Measurements from ENCODE around the genes SLC4A9, APBB3, PCDHA6, PCDHAC1 and PCDHGB5.

DNA sequence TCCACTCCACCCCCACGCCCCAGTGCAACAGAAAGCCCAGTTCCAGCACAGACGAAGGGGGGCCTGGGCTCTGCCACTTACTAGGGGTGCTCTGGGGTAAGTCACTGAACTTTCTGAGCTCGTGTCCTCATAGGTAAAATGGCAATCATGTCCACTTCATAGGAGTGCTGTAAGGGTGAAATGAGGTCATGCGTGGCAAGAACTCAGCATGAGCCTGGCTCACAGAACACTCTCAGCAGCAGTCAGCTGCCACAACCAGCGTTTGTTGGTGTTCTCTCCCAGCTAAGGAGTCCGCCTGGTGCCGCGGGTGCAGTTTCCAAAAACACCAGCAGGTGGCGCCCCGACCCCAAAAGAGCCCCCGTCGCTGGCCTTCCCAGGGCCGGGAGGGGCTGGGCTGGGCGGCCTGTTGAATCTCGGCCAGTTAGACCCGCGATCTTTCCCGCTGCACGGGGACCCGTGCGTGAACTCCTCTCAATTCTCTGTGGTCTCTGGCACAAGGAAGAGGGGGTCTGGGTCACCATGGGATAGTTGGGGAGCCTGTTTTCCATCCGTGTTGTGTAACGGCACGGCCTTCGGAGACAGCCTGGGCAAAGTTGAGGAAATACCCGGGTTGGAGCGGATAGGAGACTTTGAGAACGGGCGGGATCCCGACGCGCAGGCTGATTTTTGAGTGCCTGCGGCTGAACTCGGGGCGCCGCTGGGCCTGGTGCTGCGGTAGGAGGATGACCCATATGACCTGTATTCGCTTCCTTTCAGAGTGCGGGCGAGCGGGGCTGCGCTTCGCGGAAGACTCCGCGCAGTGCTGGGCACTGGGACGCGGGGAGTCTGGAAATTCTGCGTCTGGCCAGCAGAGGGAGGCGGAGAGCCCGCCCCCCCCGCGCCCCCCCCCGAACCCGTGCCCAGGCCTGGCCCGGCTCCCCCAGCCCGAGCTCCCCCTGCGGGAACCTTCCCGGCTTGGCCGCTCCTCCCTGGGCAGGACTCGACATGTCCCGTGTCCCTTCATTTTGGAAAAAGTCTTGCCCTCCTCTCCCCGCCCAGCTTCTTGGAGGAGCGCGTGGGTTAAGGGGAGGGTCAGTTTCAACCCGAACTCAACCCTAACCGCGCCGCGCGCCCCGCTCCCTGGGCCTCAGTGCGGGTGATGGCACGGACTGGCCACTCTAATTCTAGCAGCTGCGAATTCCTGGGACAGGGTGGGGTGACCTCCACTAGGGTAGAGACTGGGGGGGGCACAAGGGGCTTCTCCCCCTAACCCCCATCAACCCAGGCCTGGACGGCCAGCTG lies 7.9 kb upstream of the PSD2 start:
- PRO-cap: bidirectional peak, plus-strand start at position 1,122 of the sequence, minus-strand start at position 827 of the sequence

GRCh38 chr5:140039608-140040096 lies 3.4 kb downstream of the NRG2 start:
- PRO-cap: no peak

DNA sequence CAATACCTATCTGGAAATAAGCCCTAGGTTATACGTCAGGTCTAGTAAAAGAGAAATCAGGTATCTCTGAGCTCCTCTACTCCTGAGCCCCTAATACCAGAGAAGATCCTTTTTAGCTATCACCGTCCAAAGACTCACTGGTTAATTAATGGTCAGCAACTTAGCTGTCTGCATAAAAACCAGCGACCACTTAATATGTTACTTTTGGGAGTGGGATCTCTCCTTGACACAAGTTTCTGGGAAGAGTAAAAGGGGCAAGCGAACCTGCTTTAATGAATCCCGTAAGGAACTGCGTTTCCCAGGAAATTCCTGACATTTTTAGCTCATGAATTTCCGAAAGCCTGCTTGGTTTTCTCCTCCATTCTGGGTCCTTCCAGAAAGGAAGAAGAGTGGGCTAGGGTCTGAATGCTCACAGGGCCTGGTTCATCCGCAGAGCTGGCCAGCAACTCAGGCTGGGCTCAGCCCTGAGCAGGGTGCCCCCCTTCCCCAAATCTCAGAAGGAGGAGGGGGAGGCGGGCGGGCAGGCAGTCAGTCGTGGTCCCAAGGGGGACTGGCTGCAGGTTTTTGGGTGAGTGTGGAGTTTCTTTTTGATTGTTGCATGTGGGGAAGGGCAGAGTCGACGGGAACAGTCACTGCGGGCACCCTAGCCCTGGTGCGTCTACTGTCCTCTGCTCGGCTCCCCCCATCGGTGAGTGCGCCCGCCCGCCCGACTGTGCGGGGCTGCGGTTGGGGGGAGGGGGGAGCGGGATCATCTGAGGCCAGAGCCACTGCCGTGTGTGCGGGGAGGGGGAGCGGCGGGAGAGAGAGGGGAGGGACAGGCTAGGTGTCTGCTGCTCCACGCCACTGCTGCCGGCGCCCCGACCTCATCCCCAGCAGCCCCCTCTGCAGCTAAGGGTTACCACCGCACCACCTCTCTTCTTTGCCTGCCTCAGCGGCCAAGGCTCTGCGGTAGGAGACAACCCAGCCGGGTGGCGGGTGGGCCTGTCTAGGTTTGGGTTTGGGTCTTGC lies 1.1 kb upstream of the PURA start:
- PRO-cap: bidirectional peak, plus-strand start at position 376 of the sequence, minus-strand start at position 311 of the sequence; unidirectional peak, plus-strand start at position 797 of the sequence

GRCh38 chr5:140174412-140174845 lies 559 bp upstream of the CYSTM1 start:
- PRO-cap: no peak

DNA sequence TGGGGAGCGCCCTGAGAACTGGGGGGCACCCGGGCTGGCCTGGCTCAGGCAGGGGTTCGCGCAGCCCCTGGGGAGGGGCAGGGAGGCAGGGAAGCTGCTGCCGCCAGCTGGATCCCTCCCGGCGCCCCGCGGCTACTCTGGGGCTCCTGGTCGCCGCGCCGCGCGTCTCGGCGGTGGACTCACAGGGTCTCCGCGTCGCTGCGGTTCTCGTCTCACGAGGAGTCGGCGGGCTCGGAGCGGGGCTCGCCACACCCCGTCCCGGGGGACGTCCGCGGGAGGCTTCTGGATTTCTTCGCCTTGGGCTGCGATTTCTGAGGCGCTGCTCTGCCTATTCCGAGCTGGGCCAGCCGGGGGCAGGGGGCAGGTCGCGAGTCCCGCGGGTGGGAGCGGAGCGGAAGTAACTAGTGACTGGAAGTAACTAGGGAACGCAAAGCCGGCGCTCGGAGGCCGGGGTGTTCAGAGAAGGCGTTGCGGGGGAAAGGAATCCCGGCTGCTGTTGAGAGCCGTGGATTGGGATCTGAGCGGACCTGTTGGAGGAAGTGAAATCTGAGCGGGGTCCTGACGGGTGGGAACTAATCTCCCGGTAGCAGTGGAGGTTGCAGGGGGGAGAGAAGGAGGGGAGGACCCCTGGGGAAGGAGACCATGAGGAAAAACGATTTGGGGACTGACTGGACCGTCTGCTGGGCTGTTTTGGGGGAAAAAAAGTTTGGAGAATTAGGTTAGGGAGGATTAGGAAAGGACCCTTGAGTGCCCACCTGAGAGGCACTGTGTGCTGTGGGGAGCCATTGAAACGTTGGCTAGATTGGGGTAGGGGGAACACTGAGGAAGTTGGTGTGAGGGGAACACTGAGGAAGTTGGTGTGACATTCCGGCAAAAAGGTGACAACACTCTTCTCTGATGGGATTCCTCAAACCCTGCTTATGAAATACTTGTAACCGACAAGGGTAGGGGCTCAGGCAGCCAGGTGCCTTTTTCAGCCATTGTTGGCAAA lies 674 bp downstream of the CYSTM1 start:
- PRO-cap: bidirectional peak, plus-strand start at position 407 of the sequence, minus-strand start at position 399 of the sequence

GRCh38 chr5:140317435-140317817 lies 14.5 kb upstream of the PFDN1 start:
- PRO-cap: no peak

GRCh38 chr5:140348980-140349822 lies 2.8 kb upstream of the HBEGF start:
- PRO-cap: no peak

GRCh38 chr5:140359836-140360366 lies at the start of gene SLC4A9:
SLC4A9 (plus strand) TSS chr5:140360194.
- PRO-cap: no peak

DNA sequence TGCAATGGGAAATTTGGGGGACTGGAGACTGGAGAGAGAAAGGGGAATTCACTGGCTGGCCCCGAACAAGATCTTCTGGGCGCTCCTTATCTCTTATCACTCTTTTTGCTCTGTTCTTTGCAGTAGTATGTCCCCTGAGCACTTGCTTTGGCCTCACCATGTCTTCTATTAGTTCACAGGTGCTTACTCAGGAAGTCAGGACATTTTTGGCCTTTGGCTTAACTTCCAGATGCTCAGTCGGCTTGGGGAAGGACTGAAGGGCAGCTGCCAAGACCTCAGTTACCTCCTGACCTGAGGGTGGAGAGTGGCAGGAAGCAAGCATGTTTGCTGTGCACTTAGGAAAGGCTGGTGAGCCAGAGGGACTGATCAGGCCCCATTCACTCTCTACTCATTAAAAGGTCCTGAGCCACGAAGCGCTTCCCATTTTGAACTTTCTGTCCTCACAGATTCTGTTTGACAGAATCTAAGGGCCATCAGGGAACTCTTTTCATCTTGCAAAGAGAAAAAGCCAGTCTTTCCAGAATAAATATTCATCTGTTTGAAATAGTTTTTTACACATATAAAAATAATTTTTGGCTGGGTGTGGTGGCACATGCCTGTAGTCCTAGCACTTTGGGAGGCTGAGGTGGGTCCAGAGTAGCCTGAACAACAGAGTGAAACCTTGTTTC lies 14.7 kb downstream of the SLC4A9 start:
- PRO-cap: no peak

GRCh38 chr5:140564142-140564921 lies at the start of gene APBB3:
APBB3 (minus strand) TSS chr5:140564598.
- PRO-cap: bidirectional peak, plus-strand start at chr5:140564498, minus-strand start at chr5:140564349; bidirectional peak, plus-strand start at chr5:140564828, minus-strand start at chr5:140564558

GRCh38 chr5:140565188-140565646 lies 589 bp downstream of the SLC35A4 start:
- PRO-cap: no peak

DNA sequence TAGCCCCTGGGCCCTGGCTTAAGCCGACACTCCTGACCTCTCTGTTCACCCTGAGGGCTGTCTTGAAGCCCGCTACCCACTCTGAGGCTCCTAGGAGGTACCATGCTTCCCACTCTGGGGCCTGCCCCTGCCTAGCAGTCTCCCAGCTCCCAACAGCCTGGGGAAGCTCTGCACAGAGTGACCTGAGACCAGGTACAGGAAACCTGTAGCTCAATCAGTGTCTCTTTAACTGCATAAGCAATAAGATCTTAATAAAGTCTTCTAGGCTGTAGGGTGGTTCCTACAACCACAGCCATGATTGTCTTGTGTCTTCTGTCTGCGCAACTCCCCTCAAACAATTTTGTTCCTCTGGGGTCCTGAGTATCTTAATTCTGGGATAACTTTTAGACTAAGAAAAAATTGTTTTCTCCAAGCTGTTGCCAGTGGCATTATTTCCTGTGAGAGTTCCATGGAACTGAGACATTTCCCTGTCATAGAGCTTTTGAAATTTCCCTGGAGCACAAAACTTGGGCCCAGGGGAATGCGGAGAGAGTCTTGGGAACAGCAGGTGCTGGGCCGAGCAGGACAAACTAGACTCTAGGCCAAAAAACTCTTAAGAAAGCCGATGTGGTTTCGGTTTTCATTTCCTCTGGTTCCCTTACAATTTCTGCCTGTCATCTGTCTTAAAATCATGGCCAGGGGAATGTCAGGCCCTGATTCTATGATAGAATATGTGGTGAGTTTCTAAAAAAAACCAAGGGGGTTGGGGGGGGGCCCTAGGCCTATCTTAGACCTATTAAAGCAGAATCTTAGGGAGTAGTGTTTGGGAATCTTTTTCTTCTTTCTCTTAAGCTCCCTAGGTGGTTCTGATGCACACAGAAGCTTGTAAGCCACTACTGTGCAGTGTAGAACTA lies 4.4 kb downstream of the SLC35A4 start:
- PRO-cap: no peak

DNA sequence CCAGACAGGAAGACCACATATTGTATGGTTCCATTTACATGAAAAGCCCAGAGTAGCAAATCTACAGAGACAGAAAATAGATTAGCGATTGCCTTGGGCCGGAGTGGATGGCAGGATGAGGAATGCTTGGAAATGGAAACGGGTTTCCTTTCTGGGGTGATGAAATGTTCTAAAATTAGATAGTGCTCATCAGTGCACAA lies 23.6 kb downstream of the SLC35A4 start:
- PRO-cap: no peak

GRCh38 chr5:140633792-140634031 lies 737 bp upstream of the CD14 start:
- PRO-cap: no peak

- PRO-cap: no peak
Measured at GRCh38 chr5:140664026-140664565, 608 bp upstream of the WDR55 start.

GRCh38 chr5:140827682-140828776 lies at the start of gene PCDHA6:
PCDHA6 (plus strand) TSS chr5:140827960.
- PRO-cap: no peak

DNA sequence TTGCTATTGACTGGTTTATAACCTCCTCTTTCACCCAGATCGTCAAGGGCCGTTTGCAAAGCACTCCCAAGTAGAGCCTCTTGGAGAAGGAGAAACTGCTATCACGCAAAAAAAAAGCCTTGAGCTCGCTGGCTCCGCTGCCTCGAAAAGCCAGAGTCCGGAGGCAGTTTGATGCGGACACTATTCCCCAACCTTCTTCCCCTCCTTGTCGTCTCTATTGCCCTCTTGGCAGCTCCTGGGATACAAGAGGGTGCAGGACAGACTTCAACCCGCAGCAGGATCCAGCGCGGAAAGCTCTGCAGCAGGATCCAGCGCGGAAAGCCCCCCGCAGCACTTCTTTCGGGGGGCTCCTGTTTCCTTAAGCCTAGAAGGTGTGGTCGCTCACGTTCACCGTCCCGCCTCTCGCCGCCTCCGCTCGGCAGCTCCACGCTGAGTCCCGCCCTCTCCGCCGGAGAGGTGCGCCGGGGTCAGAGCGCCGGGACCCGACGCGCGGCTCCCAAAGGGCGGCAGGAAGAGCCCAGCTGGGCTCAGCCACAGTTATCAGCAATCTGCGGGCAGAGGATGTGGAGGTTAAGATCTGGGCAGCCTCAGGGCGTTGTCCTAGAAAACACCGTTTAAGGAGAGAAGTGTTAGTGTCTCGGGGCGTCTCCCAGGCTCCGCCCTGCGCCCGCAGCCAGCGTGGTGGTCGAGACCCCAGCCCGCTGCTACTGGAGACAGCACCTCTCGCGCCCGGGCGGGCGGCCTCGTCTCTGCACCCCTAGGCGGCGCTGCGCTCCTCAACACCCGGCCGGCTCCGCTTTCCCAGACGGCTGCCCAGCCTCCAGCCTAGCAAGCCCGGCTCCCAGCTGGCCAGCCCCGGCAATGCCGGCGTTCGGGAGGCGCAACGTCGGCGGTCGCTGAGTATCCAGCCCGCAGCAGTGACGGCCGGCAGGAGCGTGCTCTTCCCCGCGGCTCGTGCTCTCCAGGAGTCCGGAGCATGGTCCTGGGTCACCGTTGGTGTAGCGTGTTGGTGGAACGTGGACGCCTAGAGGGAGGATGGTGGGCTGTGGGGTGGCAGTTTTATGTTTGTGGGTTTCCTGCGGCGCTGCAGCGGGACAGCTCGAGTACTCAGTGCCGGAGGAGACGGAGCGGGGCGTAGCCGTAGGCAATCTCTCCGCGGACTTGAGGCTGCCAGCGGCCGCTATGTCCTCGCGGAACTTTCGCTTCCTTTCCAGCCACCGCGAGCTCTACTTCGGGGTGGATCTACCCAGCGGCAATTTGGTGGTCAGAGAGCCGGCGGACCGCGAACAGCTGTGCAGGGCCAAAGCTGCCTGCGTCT lies at the start of gene PCDHAC1:
PCDHAC1 (plus strand) TSS at position 442 of the 1,318 bp plus-strand sequence.
- PRO-cap: no peak

DNA sequence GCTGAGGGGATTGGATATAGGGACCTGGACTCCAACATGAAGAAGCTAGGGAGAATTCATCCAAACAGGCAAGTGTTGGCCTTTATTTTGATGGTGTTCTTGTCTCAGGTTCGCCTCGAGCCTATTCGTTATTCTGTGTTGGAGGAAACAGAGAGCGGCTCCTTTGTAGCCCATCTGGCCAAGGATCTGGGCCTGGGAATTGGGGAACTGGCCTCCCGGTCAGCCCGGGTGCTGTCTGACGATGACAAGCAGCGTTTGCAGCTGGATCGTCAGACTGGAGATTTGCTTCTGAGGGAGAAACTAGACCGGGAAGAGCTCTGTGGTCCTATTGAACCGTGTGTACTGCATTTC lies 320 bp downstream of the PCDHB4 start:
- PRO-cap: no peak

DNA sequence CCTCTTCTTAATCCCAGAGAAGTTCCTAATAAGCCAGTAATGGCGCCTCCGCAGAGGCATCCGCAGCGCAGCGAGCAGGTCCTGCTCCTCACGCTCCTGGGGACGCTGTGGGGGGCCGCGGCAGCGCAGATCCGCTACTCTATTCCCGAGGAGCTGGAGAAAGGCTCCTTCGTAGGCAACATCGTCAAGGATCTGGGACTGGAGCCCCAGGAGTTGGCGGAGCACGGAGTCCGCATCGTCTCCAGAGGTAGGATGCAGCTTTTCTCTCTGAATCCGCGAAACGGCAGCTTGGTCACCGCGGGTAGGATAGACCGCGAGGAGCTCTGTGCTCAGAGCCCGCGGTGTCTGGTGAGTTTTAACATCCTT lies 337 bp downstream of the PCDHGA6 start:
- PRO-cap: no peak

DNA sequence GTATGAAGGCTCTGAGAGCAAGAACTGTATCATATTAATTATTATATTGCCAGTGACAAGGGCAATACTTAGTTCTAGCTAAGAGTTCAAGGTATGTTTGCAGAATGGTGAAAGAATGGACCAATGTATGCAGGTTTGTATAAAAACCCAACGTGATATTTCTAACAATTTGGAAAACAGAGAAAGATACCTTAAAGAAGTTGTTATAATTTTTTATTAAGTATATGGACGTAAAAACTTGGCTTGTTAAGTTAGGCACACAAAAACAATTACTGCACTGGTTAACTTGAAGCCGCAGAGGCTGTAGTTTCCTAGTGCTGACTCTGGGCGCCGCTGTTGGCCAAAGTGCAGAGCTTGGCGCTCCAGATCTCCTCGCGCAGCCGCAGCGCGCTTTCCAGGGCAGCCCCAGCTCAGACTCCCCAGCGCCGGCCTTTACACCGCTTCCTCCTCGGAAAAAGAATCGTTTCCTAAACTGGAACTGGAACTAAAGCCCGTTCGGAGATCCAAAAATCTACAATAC lies at the start of gene PCDHGB5:
PCDHGB5 (plus strand) TSS at position 400 of the 520 bp plus-strand sequence.
- PRO-cap: no peak

Measured in pulmonary artery (tissue), 1 donor.